Testis (tissue), 5 donors: ENCODE measurements around a stretch of chr2.

GRCh38 chr2:236571030-236571777 is 1.6 kb downstream of the ACKR3 start:
- PRO-cap, 3 experiments = no peak in any of the 3 experiments
- RAMPAGE, long total RNA, 2 experiments = no peak in any of the 2 experiments
- RRBS = no CpG with 5 or more reads among the region's 12 CpGs

- PRO-cap, 3 experiments = no peak in any of the 3 experiments
- RAMPAGE, long total RNA, 2 experiments = no peak in any of the 2 experiments
- RRBS = no CpG with 5 or more reads among the region's 20 CpGs
Measured at GRCh38 chr2:236577437-236578282, 8.0 kb downstream of the ACKR3 start.

GRCh38 chr2:236871443-236872588 is 213.9 kb upstream of the COPS8 start:
- PRO-cap, 3 experiments = peak in 3 of 3 experiments; most common plus-strand start chr2:236871921 (in 3)
- RAMPAGE, long total RNA, 2 experiments = no peak in any of the 2 experiments
- RRBS = no CpG with 5 or more reads among the region's 12 CpGs

GRCh38 chr2:236888896-236889452 is 196.7 kb upstream of the COPS8 start:
- PRO-cap, 3 experiments = no peak in any of the 3 experiments
- RAMPAGE, long total RNA, 2 experiments = no peak in any of the 2 experiments
- RRBS = no CpG with 5 or more reads among the region's 11 CpGs

- PRO-cap, 3 experiments = no peak in any of the 3 experiments
- RAMPAGE, long total RNA, 2 experiments = no peak in any of the 2 experiments
- RRBS = no CpG with 5 or more reads among the region's 4 CpGs
Measured at GRCh38 chr2:236975700-236976136, 110.0 kb upstream of the COPS8 start.

DNA sequence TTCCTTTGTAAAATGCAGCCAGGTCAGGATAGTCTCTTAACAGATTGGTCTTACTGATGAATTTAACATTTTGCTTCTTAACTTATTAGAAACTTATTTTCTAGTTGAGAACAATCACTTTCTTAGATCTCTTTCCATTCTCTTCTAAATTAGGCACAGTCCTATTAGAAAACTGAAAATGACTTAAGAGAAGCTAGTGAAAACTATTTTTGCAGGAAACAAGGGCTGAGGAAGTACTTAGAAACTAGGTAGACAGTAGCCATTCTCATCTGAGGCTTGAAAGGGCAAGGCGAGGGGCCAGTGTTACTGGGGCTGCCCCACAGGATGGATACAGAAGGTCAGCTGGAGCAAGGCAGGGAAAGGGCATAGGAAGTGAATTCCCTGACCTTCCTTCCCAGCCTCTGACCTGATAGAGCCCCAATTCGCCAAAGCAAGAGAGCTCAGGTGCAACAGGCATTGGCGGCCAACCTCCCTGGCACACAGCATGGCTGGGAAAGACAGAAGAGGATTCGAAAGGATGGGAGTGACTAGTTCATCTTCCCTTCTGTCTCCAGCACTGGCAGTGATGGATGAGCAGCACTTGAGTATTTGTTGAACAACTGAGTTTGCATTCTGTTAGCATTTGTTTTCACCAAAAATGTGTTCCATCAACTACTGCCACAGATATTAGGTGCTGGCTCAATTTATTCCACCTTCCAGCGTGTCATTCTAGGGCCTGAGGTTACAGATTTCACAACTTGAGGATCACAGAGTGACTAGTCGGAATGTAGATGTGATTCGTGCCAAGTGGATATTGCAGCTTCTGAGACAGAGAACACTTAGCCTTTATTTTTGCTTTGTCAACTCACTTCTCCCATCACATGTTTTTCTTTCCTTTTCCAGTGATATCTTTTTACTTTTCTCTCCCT is 6.1 kb downstream of the COPS8 start:
- PRO-cap, 3 experiments = peak in 1 of 3 experiments; most common minus-strand start position 659 of the sequence (in 1)
- RAMPAGE, long total RNA, 2 experiments = no peak in any of the 2 experiments
- RRBS = no CpG with 5 or more reads among the region's 7 CpGs

GRCh38 chr2:237218084-237218666 is 132.5 kb downstream of the COPS8 start:
- PRO-cap, 3 experiments = no peak in any of the 3 experiments
- RAMPAGE, long total RNA, 2 experiments = no peak in any of the 2 experiments
- RRBS = no CpG with 5 or more reads among the region's 8 CpGs

DNA sequence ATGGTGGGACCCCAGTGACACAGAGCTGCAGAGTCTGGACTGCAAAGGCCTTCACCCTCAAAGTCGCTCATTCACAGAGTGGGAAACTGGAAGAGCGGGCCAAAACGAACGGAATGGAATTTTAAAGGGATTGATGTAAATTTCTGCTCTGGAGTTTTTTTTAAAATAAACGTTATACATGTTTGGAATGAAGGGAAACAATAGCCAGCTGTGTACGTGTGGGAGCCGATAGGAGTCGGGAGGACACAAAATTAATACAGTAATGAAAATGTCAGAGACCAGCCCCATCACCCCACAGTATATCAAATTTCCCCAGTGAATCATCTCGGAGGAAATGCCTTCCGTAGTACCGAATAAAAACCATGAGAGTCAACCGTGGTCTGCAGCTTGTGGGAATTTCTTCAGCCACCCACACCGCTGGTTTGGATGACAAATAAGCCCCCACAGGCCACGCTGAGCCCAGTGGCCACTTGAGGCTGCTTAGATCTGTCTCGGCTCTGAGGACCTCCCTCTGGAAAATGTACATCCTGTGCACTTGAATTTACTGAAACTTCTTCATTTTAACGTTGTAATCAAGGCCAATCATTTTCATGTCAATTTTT is 133.8 kb downstream of the COL6A3 start:
- PRO-cap, 3 experiments = no peak in any of the 3 experiments
- RAMPAGE, long total RNA, 2 experiments = no peak in any of the 2 experiments
- RRBS = no CpG with 5 or more reads among the region's 16 CpGs

- PRO-cap, 3 experiments = peak in 2 of 3 experiments; most common plus-strand start chr2:237321370 (in 1); most common minus-strand start chr2:237321267 (in 1)
- RAMPAGE, long total RNA, 2 experiments = no peak in any of the 2 experiments
- RRBS = no CpG with 5 or more reads among the region's 7 CpGs
Measured at GRCh38 chr2:237321075-237321606, 92.8 kb downstream of the COL6A3 start.

- PRO-cap, 3 experiments = no peak in any of the 3 experiments
- RAMPAGE, long total RNA, 2 experiments = start-site peak on the minus strand in 1 of 2 experiments, at chr2:237324631-237324792 at its widest, 70 reads per replicate
- RRBS = 82% methylated on average over 4 of the region's 14 CpGs
Measured at GRCh38 chr2:237324217-237324891, 89.6 kb downstream of the COL6A3 start.

- PRO-cap, 3 experiments = no peak in any of the 3 experiments
- RAMPAGE, long total RNA, 2 experiments = no peak in any of the 2 experiments
- RRBS = no CpG with 5 or more reads among the region's 26 CpGs
Measured at GRCh38 chr2:237432349-237433306, 18.7 kb upstream of the COL6A3 start.

- PRO-cap, 3 experiments = no peak in any of the 3 experiments
- RAMPAGE, long total RNA, 2 experiments = no peak in any of the 2 experiments
- RRBS = no CpG with 5 or more reads among the region's 17 CpGs
Measured at GRCh38 chr2:237434722-237435408, 20.9 kb upstream of the COL6A3 start.

- PRO-cap, 3 experiments = no peak in any of the 3 experiments
- RAMPAGE, long total RNA, 2 experiments = no peak in any of the 2 experiments
- RRBS = 88% methylated on average over 7 of the region's 20 CpGs
Measured at GRCh38 chr2:237446031-237446611, 32.2 kb upstream of the COL6A3 start.

GRCh38 chr2:237451401-237451839 is 35.6 kb upstream of the MLPH start:
- PRO-cap, 3 experiments = no peak in any of the 3 experiments
- RAMPAGE, long total RNA, 2 experiments = no peak in any of the 2 experiments
- RRBS = 53% methylated on average over 3 of the region's 19 CpGs

GRCh38 chr2:237475198-237476107 is 11.6 kb upstream of the MLPH start:
- PRO-cap, 3 experiments = peak in 3 of 3 experiments; most common plus-strand start chr2:237475607 (in 3); most common minus-strand start chr2:237475511 (in 2)
- RAMPAGE, long total RNA, 2 experiments = no peak in any of the 2 experiments
- RRBS = 2% methylated on average over 42 of the region's 77 CpGs

DNA sequence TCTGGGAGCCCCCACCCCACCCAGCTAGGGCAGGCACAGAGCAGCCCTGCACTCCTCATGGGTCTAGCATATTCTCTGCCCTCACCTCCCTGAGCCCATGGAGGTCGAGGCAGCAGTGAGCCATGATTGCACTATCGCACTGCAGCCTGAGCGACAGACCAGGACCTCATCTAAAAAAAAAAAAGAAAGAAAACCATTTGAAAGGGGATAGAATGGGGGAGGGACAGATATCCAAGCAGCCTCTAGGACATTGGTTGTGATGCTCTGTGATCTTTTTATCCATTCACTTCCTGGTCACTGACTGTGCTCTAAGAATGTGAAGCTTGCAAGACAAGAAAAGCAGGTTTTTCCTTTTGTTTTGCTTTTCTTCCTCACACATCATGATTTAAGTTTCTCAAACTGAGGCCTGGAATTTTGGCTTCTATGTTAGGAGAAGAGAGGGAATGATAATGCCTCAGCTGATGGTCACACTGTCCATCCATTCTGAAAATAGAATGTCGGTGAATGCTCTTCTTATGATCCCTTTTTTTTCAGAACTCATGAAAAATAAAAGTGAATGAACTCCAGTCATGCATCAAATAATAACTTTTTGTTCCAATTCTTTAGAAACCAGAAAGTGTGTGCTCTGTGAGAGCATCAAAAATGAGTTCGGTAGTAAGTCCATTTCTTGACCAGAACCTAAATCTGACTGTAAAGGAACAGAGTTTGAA is 3.3 kb downstream of the MLPH start:
- PRO-cap, 3 experiments = no peak in any of the 3 experiments
- RAMPAGE, long total RNA, 2 experiments = no peak in any of the 2 experiments
- RRBS = no CpG with 5 or more reads among the region's 5 CpGs

DNA sequence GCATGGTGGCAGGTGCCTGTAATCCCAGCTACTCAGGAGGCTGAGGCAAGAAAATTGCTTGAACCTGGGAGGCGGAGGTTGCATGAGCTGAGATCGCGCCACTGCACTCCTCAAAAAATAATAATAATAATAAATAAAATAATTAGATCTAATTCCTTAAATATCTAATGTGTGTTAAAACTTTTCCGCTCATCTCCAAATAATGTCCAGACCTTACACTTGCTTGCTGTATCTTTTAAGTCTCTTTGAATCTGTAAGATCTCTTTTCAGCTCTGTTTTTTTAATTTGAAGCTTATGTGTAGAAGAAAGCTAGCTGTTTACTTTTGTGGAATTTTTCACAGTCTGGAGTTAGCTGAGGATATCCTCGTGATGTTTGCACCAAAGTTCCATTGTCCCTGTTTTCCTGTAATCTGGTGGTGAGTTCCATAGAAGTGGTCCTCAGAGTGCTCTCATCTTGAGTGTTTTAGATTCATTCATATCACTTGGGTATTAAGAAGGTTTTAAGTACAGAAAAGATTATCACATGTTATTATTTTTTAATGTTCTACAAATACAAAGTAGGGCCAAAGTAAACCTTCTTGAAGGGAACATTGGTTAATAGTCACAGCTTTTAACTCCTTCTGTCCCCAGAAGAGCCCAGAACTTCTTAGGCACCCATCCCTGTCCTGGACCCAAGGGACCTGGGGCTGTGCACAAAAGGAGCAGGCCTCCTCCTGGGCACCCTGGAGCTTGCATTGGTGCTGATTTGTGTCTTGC is 14.8 kb downstream of the MLPH start:
- PRO-cap, 3 experiments = no peak in any of the 3 experiments
- RAMPAGE, long total RNA, 2 experiments = no peak in any of the 2 experiments
- RRBS = no CpG with 5 or more reads among the region's 5 CpGs

DNA sequence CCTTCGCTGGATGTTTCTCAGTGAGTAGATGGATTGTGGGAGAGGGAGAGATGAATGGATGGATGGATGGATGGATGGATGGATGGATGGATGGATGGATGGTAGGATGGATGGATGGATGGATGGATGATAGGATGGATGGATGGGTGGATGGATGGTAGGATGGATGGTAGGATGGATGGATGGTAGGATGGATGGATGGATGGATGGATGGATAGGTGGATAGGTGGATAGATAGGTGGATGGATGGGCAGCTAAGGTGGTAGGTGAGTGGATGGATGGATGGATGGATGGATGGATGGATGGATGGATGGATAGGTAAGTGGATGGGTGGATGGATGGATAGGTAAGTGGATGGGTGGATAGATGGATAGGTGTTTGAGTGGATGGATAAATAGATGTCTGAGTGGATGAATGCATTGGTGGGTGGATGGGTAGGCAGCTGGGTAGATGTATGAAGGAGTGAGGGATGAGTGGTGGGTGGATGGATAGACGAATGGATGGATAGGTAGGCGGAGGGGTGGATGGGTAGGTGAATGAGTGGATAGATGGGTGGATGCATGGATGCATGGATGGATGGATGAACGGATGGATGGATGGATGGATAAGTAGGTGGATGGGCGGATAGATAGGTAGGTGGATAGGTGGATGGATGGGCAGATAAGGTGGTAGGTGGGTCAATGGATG is 29.8 kb downstream of the MLPH start:
- PRO-cap, 3 experiments = no peak in any of the 3 experiments
- RAMPAGE, long total RNA, 2 experiments = no peak in any of the 2 experiments
- RRBS = no CpG with 5 or more reads among the region's 5 CpGs

DNA sequence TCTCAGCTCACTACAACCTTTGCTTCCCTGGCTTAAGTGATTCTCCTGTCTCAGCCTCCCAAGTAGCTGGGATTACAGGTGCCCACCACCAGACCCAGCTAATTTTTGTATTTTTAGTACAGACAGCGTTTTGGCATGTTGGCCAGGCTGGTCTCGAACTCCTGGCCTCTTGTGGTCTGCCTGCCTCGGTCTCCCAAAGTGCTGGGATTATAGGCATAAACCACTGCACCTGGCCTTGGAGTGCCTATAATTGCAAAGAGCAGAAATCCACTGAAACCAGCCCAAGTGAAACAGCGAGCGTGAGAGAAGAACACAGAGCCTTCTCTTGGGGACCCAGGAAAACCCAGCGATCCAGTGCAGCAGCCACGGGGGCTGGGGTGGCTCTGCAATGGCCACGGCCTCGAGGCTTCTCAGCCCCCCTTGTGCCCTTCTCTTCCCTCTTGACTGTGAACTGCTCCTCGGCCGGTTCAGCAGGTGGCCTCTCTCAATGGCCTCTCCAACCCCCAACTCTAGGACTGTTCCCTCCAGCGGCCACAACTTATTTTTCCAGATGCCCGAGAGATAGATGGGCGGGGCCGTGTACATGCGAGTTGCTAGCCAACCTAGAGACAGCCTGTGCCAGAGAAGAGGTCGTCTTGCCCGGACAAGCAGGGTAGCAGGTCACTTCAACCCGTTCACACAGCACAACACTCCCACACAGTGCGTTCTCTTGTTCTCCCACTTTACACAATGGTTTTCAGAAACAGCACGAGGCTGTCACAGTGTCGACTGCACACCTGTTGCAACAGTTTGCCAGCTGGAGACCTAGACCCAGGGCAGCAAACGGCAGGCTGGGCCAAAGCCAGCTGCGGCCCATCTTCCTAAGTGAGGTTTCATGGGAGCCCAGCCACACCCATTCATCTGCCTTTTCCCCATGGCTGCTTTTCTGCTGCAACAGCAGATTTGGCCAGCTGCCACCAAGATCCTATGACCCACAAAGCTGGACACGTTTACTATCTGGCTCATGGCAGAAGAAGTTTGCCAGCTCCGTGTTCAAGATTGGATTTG is 7.5 kb upstream of the PRLH start:
- PRO-cap, 3 experiments = no peak in any of the 3 experiments
- RAMPAGE, long total RNA, 2 experiments = no peak in any of the 2 experiments
- RRBS = no CpG with 5 or more reads among the region's 26 CpGs

DNA sequence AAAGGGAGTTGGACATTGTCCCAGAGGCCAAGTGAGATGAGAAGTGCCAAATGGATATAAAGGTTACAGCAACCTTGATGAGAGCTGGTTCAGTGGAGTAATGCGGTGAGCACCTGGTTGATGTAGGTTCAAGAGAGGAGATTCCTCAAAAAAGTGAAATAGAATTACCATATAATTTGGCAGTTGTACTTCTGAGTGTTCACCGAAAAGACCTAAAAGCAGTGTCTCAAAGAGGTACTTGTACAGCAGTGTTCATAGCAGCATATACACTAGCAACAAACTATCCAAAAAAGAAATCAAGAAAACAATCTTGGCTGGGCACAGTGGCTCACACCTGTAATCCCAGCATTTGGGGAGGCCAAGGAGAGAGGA is 25.0 kb downstream of the LRRFIP1 start:
- PRO-cap, 3 experiments = no peak in any of the 3 experiments
- RAMPAGE, long total RNA, 2 experiments = no peak in any of the 2 experiments
- RRBS = no CpG with 5 or more reads among the region's 2 CpGs